ENCODE measurements around the gene NCAPG2.

- PRO-cap = no peak
Observed at GRCh38 chr7:158484625-158485396, 102.8 kb downstream of the PTPRN2 start.

DNA sequence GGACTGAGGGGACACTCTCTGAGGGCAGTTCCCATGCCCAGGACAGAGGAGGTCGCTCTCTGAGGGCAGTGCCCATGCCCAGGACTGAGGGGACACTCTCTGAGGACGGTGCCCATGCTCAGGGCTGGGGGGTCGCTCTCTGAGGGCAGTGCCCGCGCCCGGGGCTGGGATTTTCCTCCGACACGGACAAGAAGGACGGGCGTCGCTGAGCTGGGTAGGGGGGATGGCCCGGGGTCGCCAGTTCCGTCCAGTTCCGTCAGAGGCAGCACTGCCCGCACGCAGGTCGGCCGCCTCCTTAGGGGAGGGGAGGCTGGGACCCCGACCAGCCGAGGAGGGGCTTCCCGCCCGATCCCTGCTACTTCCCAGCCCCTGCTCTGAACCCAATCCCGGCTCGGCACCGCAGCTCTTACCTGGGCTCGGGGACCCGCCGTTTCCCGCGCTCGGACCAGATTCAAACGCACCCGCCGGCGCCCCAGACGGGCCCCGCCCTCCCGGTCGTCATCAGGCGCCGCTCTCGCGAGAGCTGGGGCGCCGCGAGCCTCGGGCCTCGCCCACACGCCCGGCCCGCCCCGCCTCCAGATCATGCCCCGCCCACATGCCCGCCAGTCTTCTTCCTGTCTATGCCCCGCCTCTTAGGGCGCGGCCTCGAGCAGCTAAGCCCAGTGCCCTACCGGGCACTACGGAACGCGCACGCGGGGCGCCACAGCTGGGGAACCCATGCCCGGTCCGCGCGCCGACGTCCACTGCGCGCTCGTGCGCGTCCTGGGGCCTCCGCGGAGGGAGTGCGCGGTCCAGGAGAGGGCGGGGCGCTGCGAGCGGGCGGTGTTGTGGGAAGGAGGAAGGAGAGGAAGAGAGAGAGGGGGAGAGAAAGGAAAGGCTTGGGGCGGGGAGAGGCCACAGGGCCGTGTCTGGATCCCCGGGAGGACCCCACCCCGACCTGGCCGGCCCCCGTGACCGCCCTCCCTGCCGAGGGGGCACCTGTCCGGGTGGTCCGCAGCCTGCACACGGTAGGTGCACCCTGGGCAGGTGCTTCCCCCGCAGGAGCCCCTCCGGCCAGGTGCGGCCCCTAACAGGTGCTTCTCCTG is at the start of gene NCAPG2:
Gene NCAPG2 (minus strand): TSS at position 491 of the 1,085 bp plus-strand sequence.
- PRO-cap = bidirectional peak, plus-strand start at position 240 of the sequence, minus-strand start at position 194 of the sequence; bidirectional peak, plus-strand start at position 677 of the sequence, minus-strand start at position 490 of the sequence

GRCh38 chr7:158762935-158763244 is 58.3 kb upstream of the NCAPG2 start:
- PRO-cap = no peak

- PRO-cap = no peak
Observed at GRCh38 chr7:158775526-158776248, 53.6 kb downstream of the ESYT2 start.

DNA sequence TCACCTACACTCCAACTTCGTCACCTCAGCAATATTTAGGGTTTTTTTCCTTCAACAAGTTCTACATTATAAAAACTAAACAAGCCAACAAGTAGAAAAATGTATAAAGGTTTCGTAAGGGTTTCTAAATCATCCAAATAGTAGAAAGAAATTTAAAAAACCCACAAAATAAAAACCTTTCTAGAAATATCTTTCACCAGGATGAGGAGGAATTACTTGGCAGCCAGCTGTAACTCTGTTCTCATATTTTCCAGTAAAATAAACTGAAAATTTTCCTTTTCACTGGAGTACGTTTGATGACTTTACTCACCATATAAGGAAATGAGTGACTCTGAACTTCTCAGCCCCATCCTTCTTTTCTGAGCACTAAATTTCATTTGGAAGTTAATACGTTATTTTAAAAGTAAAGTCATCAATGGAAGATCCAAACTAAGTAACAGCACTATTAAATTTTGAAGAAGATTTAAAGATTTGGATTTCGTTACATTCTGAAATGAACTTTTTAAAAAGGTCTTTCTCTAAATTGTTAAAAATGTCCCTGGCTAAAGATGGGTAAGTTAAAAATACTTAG is 43.5 kb downstream of the ESYT2 start:
- PRO-cap = no peak

- PRO-cap = bidirectional peak, plus-strand start at chr7:158796854, minus-strand start at chr7:158796684
Observed at GRCh38 chr7:158796548-158797188, 32.6 kb downstream of the ESYT2 start.

DNA sequence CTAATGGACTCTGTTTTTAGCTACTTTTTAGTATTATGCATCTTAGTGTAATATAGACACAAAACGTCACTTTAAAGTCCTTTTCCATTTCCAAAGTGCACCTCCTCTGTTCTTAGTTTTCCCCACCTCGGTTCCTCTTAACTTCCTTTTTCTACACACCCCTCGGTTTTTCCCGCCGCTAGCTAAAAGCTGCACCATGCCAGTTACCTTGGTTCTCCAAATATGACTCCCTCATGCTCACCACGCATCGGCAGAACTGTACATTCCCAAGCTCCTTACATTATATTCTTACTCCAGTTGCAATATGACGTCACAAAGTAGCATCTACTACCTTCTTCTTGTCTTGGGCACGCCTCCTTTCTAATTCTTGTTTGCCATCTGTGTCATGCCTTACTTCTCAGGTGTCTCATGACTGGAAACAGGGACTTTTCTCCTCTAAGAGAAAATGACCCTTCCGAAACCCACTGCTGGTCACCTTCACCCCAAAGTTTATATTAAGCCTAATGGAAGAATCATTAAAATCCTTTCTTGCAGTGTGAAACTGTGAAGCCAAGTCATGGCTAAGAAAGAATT is 1.9 kb downstream of the ESYT2 start:
- PRO-cap = no peak

DNA sequence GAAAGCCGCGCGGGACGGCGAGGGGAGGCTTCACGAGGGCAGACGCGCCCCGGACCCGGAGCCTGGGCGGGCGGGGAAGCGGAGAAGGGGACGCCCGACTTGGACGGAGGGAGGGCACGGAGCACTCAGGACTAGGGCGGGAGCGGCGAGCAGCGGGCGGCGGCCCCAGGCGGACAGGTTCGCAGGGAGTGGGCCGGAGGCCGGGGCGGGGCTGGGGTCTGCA is 844 bp downstream of the ESYT2 start:
- PRO-cap = bidirectional peak, plus-strand start at position 128 of the sequence, minus-strand start at position 171 of the sequence

DNA sequence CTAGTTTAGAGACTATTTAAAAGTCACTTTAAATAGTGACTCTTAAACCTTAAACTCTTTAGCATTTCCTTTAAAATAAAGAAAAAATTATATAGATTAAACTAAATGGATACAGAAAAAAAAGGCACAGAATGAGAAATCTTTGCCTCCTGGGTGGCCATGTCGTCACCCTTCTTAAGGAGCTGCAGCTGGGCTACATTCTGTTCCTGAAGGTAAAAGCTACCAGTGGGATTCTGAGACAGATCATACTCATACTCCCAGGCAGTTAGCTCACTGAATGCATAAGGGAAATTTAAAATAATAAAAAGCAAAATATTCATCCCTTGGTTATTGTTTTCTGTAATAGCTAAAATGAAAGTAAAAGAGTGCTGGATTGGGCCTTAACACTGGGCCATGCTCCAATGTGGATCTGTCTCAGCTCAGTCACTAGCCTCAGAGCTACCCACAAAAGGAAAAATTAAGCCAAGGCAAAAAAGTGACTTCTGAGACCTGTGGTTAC is 9.0 kb upstream of the DYNC2I1 start:
- PRO-cap = no peak

DNA sequence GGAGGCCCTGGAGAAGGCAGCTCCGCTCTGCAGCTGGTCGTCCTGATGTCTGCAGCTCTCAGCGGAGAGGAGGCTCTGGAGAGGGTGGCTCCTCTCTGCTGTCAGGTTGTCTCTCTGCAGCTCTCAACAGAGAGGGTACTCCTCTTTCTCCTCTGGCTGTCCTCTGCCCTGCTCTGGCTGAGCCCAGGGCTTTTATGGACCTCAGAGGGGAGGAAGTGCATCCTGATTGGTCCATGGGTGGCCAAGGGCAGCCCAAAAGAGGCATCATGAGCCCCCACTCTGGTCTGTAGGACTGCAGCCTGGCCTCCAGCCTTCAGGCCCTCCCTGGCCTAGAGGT is 6.8 kb upstream of the DYNC2I1 start:
- PRO-cap = no peak

GRCh38 chr7:158868601-158869257 is 12.4 kb downstream of the DYNC2I1 start:
- PRO-cap = bidirectional peak, plus-strand start at chr7:158869014, minus-strand start at chr7:158868843

GRCh38 chr7:159112013-159112907 is 32.4 kb downstream of the VIPR2 start:
- PRO-cap = no peak

DNA sequence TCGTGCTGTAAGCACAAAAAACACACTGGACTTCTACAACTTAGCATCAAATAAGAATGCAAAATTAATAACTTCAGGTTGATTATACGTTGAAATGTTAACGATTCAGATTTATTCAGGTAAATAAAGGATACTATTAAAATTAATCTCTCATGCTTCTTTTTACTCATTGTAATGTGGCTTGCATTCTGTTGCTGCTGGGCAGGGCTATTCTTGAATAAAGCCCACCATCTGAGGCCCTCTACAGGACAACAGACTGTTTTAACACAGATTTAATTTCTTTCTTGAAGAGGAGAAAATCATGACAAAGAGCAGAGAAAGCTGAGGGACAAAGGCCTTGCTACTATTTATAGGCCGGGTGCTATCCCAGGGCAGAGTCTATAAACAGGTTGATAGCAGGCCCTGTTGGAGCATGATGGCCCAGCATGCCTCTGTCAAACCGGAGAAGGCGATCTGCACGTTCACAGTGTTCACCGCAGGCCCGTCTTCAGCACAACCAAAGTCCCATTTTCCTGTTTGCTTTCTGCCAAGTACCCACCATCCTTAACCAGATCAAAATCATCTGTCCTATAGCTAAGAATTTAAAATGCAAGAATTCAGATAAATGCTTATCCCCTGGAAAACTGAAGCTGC is 3.0 kb downstream of the VIPR2 start:
- PRO-cap = no peak